Astrocyte (in vitro differentiated cells and primary cell): ENCODE measurements around a stretch of chr4.

DNA sequence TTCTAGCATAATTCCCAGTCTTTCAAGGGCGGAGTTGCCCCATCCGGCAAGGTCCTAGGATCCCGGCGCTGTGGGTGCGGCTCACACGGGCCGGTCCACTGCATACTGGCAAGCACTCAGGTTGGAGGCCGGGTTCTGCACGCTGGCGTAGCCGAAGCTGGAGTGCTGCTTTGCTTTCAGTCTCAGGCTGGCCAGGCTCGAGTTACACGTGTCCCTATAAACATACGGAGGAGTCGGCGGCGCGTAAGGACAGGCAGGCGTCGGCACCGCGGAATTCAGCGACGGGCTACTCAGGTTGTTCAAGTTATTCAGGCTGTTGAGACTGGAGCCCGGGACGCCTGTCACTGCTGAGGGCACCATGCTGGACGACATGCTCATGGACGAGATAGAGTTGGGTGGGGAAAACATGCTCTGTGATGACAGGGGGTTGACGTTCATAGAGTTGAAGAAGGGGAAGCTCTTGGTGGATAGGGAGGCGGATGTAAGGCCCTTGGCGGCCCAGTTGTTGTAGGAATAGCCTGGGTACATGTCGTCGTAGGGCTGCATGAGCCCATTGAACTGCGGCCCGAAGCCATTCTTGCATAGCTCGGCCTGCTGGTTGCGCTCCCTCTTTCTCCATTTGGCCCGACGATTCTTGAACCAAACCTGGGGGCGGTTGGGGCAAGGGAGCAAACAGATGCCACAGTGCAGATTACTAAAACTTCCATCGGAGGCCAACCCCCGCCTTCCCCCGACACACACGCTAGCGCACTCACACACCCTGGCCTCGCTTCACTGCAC lies 4.6 kb downstream of the PITX2 start:
- PRO-cap = no peak
- RRBS, 2 experiments = 0% methylated on average over 1 of the region's 46 CpGs; no CpG with 5 or more reads in 1 of the 2 experiments

- PRO-cap = no peak
- RRBS, 2 experiments = no CpG with 5 or more reads among the region's 17 CpGs
These were observed 714.3 kb upstream of the PITX2 start for GRCh38 chr4:111337187-111337657.

DNA sequence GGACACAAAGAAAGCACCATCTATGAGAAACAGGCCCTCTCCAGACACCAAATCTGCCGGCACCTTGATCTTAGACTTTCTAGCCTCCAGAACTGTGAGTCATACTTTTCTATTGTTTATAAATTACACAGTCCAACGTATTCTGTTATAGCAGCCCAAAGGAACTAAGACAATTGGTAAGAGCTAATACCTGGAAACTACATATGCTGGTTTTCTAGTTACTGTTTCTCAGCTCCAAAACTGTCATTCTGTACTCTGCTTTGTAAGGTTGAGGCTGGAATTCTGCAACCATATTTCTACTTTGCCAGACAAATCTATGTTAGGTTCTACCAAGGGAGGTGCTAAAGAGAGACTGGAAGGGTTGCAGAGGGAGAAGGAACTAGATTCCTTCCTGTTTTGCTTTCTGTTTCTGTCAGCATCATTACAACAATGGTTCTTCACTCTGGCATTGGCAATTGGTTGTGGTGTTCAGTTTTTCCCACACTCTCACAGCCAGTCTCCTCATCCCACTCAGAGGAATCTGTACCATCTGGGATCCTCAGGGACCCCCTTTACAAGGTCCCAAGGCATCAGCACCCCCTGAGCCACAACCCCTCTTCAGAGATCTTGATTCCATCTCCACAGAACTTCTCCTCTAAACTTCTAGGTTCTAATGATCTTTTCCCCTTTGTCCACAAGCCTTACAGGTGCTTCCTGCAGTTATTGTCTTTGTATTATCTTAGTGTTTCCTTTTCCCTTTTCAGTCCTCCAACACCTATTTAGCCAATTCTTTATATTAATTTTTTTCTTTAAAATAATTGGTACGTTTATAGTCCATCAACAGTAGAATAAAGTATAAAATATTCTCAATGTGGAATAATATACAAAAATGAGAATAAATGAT lies 35.5 kb upstream of the FAM241A start:
- PRO-cap = no peak
- RRBS, 2 experiments = no CpG with 5 or more reads among the region's 3 CpGs

DNA sequence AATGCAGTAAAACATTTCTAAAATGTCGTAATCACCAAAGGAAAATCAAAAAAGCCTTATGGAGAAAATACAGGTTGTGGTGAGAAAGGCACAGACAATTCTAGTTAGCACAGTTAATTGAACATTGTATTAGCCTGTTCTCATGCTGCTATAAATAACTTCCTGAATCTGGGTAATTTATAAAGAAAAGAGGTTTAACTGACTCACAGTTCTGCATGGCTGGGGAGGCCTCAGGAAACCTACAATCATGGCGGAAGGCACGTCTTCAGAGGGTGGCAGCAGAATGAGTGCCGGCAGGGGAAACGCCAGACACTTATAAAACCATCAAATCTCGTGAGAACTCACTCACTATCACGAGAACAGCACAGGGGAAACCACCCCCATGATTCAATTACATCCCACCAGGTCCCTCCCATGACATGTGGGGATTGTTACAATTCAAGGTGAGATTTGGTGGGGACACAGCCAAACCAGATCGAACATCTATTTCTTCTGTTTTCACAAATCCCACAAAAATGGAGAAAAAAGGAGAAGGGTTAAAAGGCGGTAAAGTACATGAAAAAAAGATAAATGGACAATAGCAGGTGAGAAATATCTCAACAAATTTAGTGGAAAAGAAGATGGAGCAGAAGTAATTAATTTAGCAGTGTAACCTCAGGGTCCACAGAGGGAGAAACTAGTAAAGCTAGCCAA lies 33.1 kb upstream of the FAM241A start:
- PRO-cap = no peak
- RRBS, 2 experiments = no CpG with 5 or more reads among the region's 9 CpGs

GRCh38 chr4:112173917-112174677 lies 28.8 kb downstream of the FAM241A start:
- PRO-cap = no peak
- RRBS, 2 experiments = 73 to 89% methylated on average over 1 of the region's 7 CpGs

GRCh38 chr4:112288362-112288890 lies 2.7 kb upstream of the TIFA start:
- PRO-cap = no peak
- RRBS, 2 experiments = no CpG with 5 or more reads among the region's 3 CpGs

DNA sequence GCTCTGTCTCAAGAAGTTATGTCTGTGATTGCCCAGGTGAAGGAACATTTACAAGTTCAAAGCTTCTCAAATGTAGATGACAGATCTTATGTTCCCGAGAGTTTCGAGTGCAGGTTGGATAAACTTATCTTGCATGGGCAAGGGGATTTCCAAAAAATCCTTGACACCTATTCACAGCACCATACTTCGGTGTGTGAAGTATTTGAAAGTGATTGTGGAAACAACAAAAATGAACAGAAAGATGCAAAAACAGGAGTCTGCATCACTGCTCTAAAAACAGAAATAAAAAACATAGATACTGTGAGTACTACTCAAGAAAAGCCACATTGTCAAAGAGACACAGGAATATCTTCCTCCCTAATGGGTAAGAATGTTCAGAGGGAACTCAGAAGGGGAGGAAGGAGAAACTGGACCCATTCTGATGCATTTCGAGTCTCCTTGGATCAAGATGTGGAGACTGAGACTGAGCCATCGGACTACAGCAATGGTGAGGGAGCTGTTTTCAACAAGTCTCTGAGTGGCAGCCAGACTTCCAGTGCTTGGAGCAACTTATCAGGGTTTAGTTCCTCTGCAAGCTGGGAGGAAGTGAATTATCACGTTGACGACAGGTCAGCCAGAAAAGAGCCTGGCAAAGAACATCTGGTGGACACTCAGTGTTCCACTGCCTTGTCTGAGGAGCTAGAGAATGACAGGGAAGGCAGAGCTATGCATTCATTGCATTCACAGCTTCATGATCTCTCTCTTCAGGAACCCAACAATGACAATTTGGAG lies 85.0 kb downstream of the NEUROG2 start:
- PRO-cap = no peak
- RRBS, 2 experiments = no CpG with 5 or more reads among the region's 7 CpGs

DNA sequence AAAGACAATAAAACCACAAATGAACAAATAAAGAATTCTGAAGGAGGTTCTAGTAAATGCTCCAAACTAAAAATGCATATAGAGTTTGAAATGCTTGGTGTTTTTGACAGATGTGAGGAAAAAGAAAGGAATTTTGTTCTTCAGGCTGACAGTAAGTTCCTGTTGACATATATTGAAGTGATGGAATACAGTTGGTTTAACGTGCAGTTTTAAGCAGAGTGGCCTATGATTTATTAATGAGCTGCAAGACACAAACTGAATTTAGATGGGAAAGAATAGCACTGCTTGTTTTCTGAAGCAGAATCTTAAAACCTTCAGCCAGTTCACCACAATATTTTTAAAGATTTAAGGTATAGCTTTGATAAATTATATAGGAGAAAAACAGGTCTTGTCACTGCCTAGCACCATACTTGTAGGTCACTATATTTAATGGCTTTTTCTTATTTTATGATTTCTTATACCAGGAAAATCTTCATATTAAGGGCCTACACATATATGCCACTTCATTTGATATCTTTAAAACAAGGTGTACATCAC lies 245.0 kb downstream of the ANK2 start:
- PRO-cap = no peak
- RRBS, 2 experiments = no CpG with 5 or more reads among the region's 1 CpG

- PRO-cap = no peak
- RRBS, 2 experiments = no CpG with 5 or more reads among the region's 5 CpGs
These were observed 250.9 kb downstream of the ANK2 start for GRCh38 chr4:113300276-113300923.

GRCh38 chr4:113381871-113382475 lies 332.5 kb downstream of the ANK2 start:
- PRO-cap = no peak
- RRBS, 2 experiments = no CpG with 5 or more reads among the region's 3 CpGs

DNA sequence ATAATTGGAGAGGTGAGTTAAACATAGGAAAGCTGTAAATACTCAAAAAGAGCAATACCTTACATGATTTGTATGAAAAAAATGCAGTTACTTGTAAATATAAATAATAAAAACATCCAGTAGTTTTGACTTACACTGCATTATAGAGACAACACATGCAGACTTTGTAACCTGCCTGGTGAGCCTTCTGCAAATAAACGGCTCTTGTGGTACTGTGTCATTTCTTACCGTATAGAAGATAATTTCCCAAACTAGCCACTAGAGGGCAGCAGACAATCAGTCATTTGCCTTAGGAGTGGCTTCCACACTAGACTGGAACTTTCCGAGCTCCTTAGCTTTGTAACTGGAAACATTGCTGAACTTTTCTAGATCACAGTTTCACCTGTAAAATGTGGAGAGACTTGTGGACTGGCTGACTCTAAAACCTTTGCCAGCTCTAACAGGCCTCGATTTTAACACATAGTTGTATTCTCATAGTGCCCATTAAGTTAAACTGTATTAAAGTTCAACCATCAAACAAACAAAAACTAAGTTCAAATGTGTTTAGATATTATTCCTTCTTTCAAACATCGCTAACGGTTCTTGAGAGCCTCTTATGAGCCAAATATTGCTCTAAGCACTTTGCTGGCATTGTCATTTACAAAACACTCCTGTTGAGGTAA lies 345.3 kb downstream of the ANK2 start:
- PRO-cap = no peak
- RRBS, 2 experiments = no CpG with 5 or more reads among the region's 6 CpGs

GRCh38 chr4:113517440-113517808 lies 244.1 kb downstream of the CAMK2D start:
- PRO-cap = no peak
- RRBS, 2 experiments = no CpG with 5 or more reads among the region's 1 CpG

DNA sequence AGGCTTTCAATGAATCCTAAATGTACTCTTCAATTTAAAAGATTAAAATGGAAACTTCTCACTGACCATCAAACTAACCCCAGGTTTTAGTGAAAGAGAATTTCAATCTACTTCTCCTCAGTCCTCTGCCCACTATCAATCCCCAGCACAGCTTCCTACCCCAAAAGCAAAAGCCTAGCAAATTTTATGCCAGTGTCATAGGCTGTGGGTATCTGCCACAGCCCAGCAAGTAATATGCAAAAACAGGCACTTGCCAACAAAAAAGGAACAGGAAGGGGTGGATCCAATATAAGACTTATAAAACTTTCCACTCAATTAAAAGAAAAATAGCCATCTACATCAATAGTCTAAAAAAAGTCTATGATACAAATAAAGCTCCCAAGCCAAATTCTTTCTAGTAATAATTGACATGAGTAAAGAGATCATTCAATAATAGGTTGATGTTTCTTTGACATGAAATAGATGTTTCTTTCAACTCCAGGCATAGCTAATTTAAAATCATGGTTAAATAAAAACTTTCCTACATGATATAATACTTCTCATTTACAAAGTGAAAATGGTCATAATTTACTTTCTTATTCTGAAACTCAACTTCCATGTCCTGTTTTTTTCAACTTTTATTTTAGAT lies 22.2 kb downstream of the CAMK2D start:
- PRO-cap = no peak

GRCh38 chr4:113758454-113759021 lies 3.0 kb downstream of the CAMK2D start:
- PRO-cap = no peak
- RRBS, 2 experiments = no CpG with 5 or more reads among the region's 5 CpGs

DNA sequence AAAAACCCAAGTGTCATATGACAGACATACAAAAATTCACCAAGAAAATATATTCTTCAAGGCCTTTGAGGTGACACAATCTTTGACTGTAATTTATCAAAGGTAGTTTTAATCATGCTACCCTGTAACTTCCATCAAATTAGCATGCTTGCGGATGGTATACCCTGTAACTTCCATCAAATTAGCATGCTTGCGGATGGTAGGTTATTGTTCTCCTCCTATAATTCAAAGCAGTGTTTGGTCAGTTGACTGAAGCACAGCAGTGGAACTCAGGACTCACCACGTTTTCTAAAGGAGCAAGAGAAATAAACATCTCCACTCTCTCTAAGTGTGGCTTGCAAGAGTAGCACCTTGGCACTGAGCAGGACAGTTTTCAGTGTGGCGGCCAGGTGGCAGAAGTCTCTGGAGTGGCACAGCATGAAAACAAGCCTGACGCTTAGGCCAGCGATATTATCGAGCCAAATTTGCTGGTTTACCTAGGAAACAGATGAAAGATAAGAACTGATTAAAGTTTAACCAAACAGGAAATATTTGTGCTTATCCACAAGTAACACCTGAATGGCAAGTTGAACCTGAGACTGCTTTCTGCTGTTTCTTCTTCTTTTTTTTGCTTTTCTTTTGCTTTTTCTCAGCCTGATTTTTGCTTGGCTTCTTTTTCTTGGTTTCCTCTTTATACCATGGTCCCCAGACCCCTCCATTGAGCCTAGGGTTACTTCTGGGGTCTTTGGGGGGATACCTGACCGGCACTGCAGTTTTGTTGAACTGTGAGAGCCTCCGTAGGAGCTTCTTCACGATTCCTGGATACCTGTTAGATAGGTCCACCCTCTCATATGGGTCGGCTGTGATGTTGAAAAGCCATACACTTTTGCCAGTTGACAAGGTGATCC lies 77.5 kb downstream of the ARSJ start:
- PRO-cap = no peak
- RRBS, 2 experiments = no CpG with 5 or more reads among the region's 11 CpGs

DNA sequence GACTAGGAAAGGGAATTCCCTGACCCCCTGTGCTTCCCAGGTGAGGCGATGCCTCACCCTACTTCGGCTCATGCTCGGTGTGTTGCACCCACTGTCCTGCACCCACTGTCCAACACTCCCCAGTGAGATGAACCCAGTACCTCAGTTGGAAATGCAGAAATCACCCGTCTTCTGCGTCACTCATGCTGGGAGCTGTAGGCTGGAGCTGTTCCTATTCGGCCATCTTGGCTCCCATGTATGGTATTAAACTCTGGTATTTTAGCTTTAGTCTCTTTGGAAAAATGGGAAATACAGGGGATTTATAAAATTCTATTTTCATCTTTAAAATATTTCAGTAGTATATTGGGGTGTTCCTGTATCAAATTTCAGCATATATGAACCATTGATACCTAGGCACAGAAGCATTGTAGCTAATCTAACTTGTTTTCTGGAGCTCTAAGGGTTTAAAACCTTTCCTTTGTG lies 17.9 kb downstream of the UGT8 start:
- PRO-cap = no peak
- RRBS, 2 experiments = no CpG with 5 or more reads among the region's 6 CpGs

- PRO-cap = no peak
- RRBS, 2 experiments = no CpG with 5 or more reads among the region's 4 CpGs
These were observed 1.7 kb upstream of the NDST3 start for GRCh38 chr4:118032580-118032993.

DNA sequence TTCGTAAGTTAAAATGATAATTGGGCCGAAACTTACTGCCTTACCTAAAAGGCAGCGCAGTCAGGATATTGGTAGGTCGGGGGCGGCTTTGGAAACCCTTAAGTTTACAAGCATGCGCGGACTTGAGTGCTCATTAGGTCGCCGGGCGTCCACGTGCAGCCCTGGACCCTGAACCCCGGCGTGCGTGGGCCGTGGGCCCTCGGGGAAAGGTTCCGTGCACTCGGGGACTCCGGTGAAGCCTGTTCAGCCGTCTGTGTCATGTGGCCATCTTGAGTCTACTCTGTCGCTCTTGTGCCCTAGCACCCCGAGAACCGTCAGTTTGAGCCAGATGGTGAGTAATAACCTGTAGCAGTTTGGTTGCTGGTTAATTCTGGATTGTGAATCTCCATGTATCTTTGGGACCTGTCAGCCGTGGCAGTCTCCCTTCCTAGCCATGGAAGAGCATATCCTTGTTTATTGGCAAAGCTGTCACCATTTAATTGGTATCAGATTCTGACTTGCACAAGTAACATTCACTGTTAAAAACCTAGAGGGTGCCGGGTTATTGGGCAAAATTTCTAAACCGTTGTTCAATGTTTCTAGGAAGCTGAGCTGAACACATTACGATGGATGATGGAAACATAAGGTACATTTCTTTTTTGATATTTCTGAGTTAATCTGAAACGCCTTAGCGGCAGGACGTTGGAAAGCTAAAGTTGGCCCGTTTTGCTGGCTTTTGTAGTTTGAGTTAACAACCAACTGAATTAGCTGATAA lies 73.8 kb downstream of the PRSS12 start:
- PRO-cap = bidirectional peak, plus-strand start at position 384 of the sequence, minus-strand start at position 262 of the sequence
- RRBS, 2 experiments = 2 to 3% methylated on average over 8 of the region's 31 CpGs

DNA sequence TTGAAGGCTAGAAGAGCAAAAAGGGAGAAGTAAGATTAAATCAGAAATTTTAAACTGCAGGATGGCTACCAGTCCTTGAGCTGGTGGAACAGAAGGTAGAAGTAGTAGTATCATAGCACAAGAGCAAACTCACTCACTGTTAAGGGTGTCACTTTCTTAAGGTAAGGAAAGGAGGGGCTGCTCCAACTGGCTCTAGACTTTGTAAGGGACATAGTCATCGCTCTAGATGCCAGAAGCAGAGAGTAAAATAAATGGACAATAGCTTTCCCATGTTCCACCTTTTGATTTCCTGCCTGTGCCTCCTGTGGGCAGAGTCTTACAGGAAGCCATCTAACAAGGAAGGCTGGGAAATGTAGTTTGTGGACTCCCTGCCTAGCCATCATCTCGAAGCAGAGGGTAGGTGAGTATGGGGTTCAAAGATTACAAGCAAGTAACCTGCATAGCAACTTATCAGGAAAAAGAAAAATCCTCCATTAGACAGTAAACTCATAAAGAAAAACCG lies 1.7 kb upstream of the METTL14 start:
- PRO-cap = no peak
- RRBS, 2 experiments = no CpG with 5 or more reads among the region's 3 CpGs

GRCh38 chr4:118745892-118746495 lies 60.8 kb downstream of the METTL14 start:
- PRO-cap = no peak
- RRBS, 2 experiments = no CpG with 5 or more reads among the region's 3 CpGs